Mammary epithelial cell (primary cell): ENCODE measurements around a stretch of chr2.

DNA sequence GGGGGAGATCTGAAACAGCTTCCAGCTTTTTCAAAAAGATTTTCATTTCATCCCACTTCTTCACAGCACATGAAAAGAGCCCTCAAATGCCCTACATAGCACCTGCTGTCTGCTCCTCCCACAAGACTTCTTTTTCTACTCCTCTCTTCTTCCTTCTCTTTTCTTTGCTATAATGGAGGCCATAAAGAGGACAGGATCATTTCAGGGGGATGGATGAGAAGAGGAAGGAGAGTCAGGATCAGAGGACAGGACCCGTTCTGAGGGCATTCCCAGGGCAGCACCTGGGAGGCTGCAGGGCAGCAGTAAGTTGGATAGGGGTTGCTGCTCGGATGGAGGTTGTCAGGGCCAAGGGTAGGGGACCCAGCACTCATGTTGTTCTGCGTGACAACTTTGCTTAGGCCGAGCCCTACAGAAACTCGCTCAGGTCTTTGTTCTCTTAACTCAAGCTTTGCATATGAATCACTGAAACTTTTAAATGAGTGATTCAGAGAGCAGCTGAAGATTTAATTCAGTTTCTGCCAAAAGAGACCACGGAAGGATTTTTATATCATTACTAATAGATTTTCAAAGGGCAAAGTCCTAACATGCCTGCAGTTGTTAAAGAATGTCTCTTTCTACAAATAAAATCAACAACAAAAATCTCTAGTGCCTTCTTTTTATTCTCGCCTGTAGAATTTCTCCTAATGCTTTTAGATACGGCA is 11.2 kb upstream of the GALNT5 start:
- CAGE, long polyA plus RNA, result no peak
- RRBS, result no CpG with 5 or more reads among the region's 8 CpGs

DNA sequence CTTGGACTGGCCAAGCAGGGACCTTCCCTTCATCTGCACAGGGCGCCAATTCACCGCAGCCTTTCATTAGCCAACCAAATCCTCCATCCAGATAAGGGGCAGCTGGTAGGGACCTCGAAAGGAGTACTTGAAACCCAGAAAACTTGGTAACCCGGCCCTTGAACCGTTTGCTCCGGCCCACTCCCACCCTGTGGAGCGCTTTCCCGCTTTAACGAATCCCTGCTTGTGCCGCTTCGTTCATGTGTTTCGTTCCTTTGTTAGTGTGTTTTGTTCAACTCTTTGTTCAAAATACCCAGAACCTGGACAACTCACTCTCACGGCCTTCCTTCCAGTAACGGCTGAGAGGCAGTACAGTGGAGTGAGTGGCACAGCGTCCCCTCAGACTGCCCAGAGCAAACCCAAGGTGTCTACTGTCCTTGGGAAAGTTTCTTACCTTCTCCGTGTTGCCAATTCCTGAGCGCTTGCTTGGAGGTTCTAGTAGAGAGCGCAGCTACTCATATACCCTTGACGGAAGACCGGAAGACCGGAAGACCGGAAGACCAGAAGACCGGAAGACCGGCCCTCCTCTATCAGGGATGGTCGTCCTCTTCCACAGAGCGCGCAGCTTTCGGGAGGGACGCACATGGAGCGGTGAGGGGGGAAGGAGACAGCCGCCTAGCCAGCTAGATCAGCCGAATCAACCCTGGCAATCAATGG is 27.0 kb downstream of the ERMN start:
- CAGE, long polyA plus RNA, result no peak
- RRBS, result no CpG with 5 or more reads among the region's 32 CpGs

DNA sequence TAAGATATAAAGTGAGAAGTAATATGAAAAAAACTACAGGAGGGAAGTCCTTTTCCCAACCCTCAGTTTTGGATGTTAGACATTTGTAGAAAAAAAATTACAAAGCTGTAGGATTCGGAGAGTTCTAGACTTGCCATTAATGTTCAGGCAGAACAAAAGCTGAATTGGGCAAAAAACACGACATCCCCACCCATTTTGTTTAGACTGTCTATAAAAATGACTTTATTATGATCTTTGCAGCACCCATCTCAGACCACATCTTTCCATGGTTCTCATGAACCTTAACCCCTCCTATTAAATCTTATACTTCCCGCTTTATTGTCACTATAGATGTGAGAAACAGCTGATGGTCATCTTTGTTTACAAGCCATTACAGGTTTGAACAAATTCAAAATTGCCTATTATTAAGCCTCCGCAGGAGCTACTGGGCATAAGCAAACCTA is 29.0 kb downstream of the CYTIP start:
- CAGE, long polyA plus RNA, result no peak
- RRBS, result no CpG with 5 or more reads among the region's 4 CpGs

DNA sequence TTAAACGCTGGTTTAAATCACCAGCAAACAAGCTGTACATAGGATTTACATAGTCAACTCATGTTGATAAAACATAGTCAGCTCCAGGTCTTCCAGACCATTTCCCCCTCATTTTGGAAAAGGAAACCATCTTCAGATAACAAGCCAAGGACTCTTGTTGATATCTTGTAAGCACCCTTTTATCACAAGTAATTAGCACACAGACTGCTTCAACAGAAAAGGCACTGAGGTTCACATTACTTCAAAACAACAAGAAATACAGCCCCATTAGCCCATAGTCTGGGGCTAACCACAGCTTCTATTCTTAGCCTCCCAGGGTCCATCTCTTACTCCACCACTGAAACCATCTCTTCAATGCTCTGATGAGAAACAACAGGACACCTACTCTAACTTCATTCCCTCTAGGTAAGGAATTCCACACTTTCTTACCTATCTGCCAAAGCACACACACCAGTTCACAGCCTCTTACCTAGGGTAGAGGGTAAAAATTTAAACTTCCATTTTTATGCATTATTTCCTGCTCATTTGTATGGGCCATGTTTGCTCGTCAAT is 26.4 kb upstream of the CYTIP start:
- CAGE, long polyA plus RNA, result no peak
- RRBS, result no CpG with 5 or more reads among the region's 2 CpGs

DNA sequence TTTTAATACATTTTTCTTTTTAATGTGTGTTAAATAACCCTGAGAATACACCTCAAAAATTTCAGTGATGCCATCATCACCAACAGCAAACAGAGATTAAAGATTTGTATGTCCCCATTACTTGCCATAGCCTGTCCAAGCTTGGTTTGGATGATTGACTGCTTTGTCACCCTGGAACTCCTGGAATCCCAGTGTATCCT is 28.8 kb upstream of the CYTIP start:
- CAGE, long polyA plus RNA, result no peak

DNA sequence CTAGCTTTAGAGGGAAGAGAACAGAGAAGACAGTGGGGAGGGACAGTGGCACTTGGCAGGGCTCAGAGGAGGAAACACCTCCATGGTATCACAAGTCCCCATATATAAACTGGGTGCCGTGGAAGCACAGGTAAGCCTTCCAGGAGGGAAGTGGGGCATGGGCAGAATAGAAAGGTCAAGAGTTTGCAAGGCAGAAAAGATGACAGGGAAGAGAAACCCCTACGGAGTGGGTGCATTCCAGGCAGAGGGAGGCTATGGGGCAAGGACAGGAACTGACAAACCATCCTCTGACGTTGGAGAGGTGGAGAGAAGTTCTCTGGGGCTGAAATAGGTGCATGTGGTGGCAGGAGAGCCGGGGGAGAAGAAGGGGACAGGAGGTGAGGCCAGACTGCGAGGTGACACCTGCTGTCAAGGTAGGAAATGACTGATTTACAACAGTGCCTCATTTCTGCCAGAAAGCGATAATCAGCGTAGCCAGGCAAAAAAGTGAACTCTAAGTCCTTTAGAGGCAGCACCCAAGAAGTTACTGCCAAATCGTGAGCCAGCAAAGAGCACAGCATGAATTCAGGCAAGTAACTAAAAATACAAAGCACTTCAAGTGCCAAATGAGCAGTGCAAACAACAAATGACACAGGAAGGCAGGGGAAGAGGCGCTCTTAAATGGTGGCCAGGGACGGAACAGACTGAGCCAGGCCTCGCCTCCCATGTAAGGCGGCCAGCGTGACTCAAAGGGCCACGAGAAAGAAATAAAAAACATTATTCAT is 113.2 kb upstream of the ACVR1C start:
- CAGE, long polyA plus RNA, result no peak
- RRBS, result no CpG with 5 or more reads among the region's 14 CpGs

- CAGE, long polyA plus RNA, result no peak
- RRBS, result no CpG with 5 or more reads among the region's 2 CpGs
Observed at GRCh38 chr2:157831192-157831619, 44.9 kb downstream of the ACVR1 start.

DNA sequence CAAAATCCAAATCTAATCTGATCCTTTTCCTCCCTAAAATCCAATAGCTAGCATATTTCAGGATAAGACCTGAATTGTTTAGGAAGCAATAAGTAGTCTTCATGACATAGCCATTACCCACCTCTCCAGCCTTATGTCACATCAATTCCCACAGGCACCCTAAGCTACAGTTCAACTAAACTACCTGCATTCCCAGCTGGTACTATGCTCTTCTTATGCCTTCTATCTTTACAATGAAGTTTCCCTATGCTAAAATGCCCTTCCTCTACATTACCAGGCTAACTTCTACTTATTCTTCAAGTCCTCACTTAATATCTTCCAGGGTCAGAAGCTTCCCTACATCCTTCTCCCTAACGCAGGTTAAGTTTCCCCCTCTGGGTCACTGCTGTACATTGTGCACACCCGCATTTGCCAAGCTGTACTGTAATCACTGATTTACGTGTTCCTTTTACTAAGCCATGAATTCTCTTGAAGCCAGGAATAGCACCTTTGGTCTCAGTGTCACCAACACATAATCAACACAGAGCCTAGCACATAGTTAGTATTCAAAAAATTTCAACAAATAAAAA is 22.4 kb downstream of the ACVR1 start:
- CAGE, long polyA plus RNA, result no peak
- RRBS, result no CpG with 5 or more reads among the region's 3 CpGs

GRCh38 chr2:157856097-157856734 is 19.9 kb downstream of the ACVR1 start:
- CAGE, long polyA plus RNA, result no peak
- RRBS, result no CpG with 5 or more reads among the region's 5 CpGs

GRCh38 chr2:157857593-157858553 is 18.3 kb downstream of the ACVR1 start:
- CAGE, long polyA plus RNA, result no peak
- RRBS, result no CpG with 5 or more reads among the region's 8 CpGs

GRCh38 chr2:158063249-158063572 is 38.5 kb upstream of the UPP2 start:
- CAGE, long polyA plus RNA, result no peak
- RRBS, result no CpG with 5 or more reads among the region's 2 CpGs

GRCh38 chr2:158128527-158128851 is 26.8 kb downstream of the UPP2 start:
- CAGE, long polyA plus RNA, result no peak
- RRBS, result no CpG with 5 or more reads among the region's 2 CpGs

GRCh38 chr2:158130648-158131459 is 29.2 kb downstream of the UPP2 start:
- CAGE, long polyA plus RNA, result no peak
- RRBS, result no CpG with 5 or more reads among the region's 3 CpGs

DNA sequence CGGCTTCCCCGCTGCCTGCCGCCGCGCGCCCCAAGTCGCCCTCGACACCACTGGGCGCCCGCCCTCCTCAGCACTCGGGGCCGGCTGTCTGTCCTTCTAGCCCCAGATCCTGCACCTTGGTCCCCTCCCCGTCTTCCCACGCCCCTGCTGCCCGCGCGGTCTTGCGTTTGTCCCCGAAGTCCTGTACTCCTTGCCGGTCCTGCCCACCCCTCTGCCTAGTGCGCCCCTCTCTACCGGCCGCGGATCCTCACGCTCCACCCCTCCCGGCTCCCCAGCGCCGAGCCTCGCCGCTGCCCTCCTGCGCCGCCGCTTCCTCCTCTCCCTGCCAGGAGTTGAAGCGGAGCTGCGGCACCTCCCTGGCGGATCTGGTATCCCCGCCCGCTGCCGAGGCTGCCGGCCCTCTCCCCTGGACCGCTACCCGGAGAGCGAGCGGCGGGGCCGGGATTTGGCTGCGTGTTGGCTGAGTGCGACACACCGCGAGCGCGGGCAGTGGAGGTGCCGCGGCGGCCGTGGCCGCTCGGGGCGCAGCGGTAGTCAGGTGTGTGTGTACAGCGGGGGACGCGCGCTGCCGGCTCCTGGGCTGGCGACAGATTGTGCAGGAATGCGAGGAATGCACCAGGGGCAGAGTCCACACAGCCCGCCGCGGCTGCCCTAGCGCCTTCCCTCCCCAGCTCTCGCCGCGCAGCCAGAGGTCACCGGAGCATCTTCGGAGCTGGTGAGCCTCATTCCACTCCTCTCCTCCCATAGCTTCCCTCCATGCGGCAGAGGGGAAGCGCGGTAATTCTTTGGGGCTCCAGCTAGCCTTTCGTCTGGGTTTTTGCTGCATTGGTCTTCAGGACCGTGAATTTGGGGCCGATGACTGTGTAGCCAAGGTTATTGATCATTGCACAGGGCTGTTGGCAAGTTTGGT is 1.1 kb downstream of the PKP4 start:
- CAGE, long polyA plus RNA, result no peak
- RRBS, result 0% methylated on average over 3 of the region's 82 CpGs

GRCh38 chr2:158723847-158724289 is 71.2 kb upstream of the DAPL1 start:
- CAGE, long polyA plus RNA, result no peak
- RRBS, result no CpG with 5 or more reads among the region's 5 CpGs

GRCh38 chr2:158724769-158725401 is 70.2 kb upstream of the DAPL1 start:
- CAGE, long polyA plus RNA, result no peak
- RRBS, result no CpG with 5 or more reads among the region's 9 CpGs

- CAGE, long polyA plus RNA, result no peak
- RRBS, result no CpG with 5 or more reads among the region's 9 CpGs
Observed at GRCh38 chr2:158998332-158998942, 30.0 kb downstream of the TANC1 start.

- CAGE, long polyA plus RNA, result no peak
- RRBS, result no CpG with 5 or more reads among the region's 14 CpGs
Observed at GRCh38 chr2:159003469-159003983, 35.1 kb downstream of the TANC1 start.

DNA sequence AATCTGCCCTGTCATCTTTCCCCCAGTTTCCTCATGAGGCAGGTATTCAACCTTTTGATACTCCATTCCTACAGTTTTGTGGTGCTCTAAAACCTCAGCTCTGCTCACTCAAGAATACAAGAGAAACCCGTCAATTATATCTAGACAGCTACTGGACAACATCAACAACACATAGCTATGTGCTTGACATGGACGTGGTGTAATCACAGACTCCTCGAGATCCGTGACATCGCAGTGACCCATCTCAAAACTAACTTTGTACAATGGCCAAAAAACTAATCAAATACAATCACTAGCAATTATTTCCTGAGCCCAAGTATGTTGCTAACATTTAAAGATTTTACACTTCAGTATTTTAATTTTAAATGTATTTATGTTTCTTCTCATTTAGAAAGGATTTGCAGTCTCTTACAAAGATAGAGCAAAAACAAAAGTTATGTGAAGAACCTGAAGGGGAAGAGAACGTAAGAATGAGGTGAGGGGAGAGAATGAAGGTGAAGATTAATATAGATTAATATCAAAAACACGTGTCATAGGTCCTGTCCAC is 23.5 kb downstream of the WDSUB1 start:
- CAGE, long polyA plus RNA, result no peak
- RRBS, result no CpG with 5 or more reads among the region's 7 CpGs

DNA sequence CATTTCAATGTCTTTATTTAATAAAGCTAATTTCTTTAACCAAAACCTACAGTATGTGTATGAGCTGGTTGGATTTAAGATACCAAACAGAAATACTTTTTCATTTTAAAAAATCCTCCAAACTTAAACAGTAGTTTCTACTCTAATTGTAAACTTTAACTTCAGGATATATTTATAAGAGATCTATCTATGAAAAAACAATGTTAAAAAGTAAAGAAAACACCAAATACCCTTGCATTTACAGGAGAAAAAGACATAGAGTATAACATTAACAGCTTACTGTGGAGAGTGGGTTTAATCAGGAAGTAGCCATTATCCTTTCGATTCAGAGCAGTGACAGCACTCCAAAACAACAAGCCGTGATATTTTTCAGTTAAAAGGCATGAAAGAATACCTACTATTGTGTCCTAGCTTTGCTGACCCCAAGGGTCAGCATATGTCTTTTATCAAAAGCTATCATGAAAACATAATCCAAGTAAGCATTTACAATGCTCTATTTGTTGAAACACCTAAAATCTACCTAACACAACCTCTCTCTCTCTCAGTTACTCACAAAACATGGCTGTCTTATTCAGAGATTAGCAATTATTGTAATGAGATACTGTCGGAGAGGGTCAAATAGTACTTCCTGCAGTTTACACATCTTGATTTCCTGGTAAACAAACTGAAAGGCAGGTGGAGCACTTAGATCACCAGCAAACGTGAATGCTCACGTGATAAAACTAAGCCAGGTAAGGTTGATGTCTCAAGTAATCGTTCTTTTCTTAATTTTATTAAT is 100.2 kb downstream of the BAZ2B start:
- CAGE, long polyA plus RNA, result no peak
- RRBS, result no CpG with 5 or more reads among the region's 6 CpGs